ENCODE measurements around a stretch of chr15.

- RAMPAGE, long total RNA = no peak
- RRBS = no CpG with 5 or more reads among the region's 11 CpGs
Measured at GRCh38 chr15:62658486-62658938, 268.2 kb downstream of the TLN2 start.

DNA sequence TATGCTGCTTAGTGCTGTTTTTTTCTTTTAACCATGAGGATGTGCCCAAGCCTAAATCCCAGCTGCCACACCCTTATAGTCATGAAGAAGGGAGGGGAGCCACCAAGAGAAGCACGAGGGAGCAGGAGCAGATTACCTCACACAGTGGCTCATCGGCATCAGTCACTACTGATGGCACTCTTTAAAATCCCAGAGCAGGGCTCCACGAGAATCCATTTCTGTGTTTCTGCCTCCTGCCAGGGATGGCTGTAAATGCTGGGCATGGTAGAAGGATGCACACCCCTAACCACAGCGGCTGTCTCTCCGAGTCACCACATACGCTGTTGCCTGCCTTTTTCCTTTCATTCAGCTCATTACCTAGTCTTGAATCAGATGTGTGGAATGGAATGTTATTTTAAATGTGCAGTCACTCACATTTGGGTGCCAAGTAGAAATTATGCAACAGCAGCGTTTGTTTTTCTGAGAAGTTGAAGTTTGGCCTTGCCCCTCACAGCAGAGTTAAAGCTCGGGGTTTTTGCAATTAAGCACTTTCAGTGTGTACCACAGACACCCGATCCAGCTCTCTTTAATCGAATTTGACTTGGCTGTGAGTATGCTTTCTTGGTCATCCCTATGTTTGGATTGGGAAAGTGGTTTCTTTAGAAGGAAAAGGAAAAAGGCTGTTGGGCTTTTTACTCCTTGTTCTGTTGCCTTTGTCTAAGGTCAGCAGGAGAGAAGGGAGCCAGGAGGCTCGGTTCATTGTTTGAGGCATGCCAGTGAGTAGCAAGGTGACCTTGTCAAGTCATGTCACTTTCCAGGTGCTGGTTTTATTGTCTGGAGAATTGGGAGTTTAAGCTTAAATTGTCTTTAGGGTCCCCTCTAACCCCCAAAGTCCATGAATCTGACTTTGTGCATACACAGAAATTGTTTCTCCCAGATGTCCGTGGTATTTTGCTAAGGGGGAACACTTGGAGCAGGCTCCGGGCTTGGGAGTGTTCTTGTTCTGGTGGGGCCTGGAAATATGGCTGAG, 284.2 kb upstream of the TPM1 start:
- RAMPAGE, long total RNA = no peak
- RRBS = no CpG with 5 or more reads among the region's 13 CpGs

DNA sequence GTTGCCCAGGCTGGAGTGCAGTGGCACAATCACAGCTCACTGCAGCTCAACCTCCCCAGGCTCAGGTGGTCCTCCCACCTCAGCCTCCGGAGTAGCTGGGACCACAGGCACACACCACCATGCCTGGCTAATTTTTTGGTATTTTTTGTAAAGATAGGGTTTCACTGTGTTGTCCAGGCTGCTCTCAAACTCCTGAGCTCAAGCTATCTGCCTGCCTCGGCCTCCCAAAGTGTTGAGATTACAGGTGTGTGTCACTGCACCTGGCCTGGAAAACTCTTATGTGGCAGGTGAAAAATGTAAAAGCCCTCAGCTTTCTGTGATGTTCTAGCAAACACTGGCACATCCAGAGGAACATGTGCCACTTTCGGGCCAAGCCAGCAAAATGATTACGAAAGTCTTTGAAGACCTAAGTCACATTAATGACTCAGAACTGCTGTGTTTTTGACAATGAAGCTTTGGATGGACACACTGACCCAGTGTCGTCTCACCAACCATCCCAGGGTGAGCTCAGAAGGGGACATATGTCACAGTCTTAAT, 189.3 kb upstream of the TPM1 start:
- RAMPAGE, long total RNA = no peak
- RRBS = no CpG with 5 or more reads among the region's 5 CpGs

GRCh38 chr15:62895675-62896505, 146.7 kb upstream of the TPM1 start:
- RAMPAGE, long total RNA = no peak
- RRBS = no CpG with 5 or more reads among the region's 5 CpGs

DNA sequence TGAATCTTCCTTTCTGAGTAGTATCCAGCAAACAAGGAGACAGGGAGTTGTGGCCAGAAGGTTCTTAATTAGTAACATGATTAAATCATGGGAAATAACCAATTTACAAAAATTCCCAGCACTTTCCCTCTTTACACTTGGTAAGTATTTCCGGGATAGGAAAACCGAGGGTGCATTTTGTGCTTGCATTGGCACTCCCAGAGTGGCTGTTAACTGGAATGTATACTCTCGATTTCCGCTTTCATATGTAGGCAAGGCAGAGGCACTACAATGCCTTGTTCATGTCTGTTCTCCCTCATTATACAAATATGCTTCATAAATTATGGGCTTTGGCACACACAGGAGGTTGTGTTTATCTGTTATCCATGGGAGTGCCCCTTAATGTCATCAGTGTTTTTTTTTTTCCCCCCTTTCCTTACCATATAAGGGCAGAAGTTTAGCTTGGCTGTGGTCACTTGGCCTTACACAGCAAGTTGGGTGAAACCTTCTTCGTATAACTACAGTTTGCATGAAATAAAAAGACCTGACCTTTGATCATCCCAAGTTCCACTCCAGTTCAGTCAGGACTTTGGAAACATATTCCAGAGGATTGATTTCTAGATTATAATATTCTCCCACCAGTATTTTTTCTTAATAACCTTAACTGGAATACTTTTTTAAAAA, 8.7 kb downstream of the TPM1 start:
- RAMPAGE, long total RNA = no peak
- RRBS = no CpG with 5 or more reads among the region's 5 CpGs

- RAMPAGE, long total RNA = no peak
- RRBS = no CpG with 5 or more reads among the region's 4 CpGs
Measured at GRCh38 chr15:63061557-63062094, 19.1 kb downstream of the TPM1 start.

GRCh38 chr15:63073051-63074239, 30.9 kb downstream of the TPM1 start:
- RAMPAGE, long total RNA = no peak
- RRBS = no CpG with 5 or more reads among the region's 18 CpGs

DNA sequence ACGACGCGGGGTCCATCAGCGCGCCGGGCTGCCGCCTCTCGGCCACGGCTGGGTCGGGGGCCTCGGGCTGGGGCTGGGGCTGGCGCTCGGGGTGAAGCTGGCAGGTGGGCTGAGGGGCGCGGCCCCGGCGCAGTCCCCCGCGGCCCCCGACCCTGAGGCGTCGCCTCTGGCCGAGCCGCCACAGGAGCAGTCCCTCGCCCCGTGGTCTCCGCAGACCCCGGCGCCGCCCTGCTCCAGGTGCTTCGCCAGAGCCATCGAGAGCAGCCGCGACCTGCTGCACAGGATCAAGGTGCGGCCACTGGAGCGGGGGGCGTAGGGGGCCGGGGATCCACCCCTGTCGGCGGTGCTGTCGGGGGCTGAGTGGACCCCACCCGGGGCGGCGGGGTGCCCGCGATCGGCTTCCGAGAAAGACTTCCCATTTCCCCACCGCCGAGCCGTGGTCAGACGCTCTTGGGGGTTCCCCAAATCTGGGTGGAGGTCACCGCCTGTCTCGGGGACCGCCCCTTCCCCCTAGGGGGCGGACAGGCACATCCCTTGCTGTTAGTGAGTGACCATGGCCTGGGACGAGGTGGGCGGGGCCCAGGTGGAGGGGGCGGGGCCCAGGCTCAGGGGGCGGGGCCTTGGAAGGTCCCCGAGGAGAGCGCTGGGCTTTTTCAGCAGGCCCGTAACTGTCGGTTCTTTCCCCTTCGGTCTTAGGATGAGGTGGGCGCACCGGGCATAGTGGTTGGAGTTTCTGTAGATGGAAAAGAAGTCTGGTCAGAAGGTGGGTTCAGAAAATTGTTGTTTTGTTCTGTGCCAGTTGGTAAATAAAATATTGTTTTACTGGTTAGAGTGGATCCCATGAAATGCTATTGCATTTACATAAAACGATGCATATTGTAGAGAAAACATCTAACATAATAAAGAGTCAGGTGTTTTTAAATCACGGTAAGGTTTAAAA, 549 bp downstream of the LACTB start:
- RAMPAGE, long total RNA = no peak
- RRBS = 1% methylated on average over 33 of the region's 69 CpGs

DNA sequence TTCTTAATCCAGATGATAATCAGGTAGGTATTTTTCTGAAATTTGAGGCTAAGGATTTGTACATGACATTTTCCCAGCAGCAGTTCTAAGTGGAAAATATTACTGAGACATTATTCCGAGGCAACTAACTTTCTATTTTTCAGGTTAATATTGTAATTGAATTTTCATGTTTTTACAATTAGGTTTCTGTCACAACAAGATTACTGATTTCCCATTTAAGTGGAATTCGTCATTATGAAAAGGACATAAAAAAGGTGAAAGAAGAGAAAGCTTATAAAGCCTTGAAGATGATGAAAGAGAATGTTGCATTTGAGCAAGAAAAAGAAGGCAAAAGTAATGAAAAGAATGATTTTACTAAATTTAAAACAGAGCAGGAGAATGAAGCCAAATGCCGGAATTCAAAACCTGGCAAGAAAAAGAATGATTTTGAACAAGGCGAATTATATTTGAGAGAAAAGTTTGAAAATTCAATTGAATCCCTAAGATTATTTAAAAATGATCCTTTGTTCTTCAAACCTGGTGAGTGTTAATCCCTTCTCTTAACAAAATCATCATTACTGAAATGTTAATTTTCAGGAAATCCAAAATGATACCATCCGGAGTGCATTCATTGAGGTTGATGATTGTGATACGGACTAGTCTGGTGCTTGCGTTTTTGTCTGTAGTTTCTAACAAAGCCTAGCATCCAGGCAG, 5.7 kb downstream of the LACTB start:
- RAMPAGE, long total RNA = no peak
- RRBS = no CpG with 5 or more reads among the region's 7 CpGs

- RAMPAGE, long total RNA = no peak
- RRBS = no CpG with 5 or more reads among the region's 5 CpGs
Measured at GRCh38 chr15:63380796-63381027, 934 bp downstream of the CA12 start.

- RAMPAGE, long total RNA = no peak
- RRBS = no CpG with 5 or more reads among the region's 5 CpGs
Measured at GRCh38 chr15:63392669-63392897, 10.9 kb upstream of the CA12 start.

DNA sequence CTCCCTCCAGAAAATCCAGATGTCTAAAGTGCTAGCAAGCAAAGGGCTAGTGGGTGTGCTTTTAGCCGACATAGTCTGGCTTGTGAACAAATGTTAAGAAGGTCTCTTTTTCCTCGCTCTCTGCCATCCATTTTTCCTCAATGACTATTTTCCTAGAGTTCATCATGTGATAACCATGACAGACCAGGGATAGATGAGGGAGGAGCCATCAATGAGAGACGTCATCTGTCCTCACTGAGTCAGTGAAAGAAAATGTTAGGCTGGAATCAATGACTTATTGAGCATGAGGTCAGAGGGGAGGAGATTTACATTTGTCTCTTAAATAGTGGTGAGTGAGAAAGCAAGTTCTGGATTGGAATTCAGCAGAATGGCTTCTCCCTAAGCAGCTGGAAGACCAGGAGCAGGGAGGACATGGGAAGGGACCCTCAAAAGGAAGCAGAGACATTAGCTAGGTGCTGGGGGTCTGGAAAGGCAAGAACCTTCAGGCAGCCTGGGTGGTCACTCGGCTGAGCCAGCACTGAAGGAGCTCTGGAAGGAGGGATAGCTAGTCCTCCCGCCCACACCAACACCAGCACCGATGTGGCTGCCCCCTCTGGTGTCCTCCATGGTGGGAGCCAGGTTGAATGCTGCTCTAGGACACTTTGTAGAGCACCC, 28.1 kb upstream of the USP3 start:
- RAMPAGE, long total RNA = no peak
- RRBS = no CpG with 5 or more reads among the region's 6 CpGs

DNA sequence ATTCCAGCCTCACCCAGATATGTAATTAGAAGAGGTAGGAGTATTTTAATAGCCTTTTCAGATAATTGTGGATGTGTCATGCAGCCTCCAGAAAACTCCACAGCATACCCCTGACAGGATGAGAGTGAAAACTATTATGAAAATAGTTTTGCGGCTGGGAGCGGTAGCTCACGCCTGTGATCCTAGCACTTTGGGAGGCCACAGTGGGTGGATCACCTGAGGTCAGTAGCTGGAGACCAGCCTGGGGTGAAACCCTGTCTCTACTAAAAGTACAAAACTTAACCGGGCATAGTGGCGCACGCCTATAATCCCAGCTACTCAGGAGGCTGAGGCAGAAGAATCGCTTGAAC, 21.4 kb upstream of the USP3 start:
- RAMPAGE, long total RNA = no peak
- RRBS = no CpG with 5 or more reads among the region's 7 CpGs

- RAMPAGE, long total RNA = no peak
- RRBS = 2% methylated on average over 5 of the region's 14 CpGs
Measured at GRCh38 chr15:63487141-63487685, 17.2 kb upstream of the USP3 start.

DNA sequence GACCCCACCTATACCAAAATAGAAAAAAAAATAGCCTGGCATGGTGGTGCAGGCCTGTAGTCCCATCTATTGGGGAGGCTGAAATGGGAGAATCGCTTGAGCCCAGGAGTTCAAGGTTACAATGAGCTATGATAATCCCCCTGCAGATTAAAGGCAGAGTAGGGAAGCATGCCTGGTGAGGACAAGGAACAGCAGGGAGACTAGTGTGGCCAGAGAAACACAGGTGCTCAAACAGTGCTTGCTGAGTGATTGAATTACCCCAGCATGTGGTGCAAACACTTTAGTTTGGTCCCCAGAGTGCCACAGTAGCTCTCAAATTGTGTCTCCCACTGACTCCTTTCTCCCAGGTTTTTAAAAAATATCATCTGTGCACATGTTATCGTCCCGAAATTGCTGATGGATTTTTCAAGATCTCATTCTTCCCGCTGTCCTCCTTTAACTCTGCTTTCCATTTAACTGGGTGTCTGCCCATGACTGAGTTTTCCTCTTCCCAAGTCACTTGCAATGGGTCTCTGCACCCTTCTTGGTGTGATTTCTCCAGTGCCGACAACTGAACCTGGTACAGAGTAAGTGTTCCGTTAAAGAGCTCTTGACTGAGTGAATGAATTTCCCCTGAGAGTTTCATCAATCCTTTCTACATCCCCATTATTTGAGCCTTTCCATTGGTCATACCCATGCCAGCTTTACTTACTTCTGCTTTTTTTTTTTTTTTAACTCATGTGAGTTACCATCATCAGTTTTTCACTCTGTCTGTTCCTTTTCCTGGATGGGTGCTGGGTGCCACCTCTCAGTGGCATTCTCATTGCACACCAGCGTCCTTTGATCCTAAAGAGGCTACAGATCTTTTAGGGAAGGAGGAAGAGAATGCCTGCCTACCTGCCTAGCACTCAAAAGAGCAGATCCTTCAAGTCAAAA, 13.5 kb upstream of the USP3 start:
- RAMPAGE, long total RNA = no peak
- RRBS = no CpG with 5 or more reads among the region's 7 CpGs

DNA sequence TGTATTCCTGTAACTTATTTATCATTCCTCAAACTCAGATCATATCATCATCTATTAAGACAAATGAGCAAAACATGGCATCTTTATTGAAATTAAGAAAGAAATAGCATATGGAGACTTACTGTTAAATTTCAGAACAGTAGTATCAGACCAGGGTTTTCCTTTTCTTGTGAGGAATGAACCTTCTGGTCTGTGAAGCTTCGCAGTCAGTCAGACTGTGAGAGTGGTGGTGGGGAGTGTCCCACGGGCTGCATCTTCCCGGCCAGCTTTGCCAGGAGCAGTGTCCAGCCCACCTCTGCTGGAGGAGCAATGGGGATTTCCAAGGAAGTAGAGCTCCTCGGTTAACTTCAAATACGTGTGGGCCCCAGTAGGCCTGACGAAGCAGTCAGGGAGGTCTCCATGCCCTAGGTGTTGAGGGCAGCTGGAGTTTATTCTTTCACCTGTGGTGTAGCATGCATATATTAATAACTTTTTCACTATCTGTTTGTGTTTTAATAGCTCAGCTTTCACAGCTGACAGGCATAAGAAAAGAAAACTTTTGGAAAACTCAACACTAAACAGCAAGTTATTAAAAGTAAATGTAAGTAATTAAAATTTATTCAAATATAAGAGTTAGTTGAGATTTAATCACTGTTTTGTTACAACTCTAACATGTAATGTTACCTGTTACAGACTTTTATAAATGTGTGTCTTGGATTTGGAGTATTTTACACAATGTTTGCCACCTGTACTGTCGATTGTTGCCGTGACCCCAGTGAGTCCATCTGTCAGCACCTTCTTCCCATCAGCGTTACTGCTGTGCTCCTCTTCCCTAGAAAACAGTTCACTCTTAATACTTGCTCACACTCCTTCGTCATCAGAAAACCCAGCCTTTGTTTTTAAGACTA, 40.8 kb upstream of the FBXL22 start:
- RAMPAGE, long total RNA = no peak
- RRBS = no CpG with 5 or more reads among the region's 10 CpGs

DNA sequence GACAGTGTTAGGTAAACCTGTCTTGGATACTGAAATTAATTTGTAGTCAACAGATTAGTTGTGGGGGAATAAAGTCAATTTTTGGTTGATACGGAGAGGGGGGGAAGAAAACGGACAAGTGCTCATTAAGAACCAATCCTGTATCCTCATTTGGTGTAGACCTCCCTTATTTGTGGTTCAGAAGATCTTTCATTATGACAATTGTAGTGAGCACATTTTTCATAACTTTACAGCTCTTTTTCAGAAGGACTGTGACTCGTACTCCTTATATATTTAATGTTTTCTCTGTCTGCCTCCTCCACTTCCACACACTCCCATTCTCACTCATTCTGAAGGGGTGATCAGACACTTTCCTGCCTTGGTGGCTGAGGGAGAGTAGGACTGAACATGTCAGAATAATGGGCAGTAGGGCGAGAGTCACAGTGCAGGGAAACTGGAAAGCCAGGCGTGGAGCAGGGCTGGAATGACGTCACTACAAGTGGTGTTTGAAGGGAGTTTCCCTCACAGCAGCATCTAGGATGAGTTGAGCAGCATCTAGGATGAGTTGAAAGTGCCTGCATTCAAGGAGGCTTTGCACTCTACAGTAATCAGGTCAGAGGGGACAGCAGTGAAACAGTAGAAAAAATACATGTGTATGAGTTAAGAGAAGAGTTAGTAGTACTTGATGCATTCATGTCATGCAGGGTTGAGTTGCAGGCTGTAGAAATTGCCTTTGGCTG, 36.4 kb upstream of the FBXL22 start:
- RAMPAGE, long total RNA = no peak
- RRBS = no CpG with 5 or more reads among the region's 6 CpGs

DNA sequence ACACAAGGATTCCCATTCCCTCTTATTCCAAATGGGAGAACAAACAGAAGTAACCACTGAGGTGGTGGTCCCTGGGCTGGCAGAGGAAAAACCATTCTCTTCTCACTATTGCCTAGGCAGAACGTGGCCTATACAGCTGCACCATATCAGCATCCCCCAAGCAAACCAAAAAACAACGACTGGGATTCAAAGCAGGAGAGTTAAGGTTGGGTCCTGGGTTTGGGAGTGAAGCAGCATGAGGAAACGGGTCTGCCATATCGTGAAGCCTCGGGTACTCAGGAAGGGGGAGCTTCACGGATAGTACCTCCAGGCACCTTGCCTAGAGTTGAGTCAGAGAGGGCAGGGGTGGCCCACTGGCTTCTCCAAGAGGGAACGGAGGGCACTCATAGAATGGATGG, 1.2 kb upstream of the FBXL22 start:
- RAMPAGE, long total RNA = no peak
- RRBS = no CpG with 5 or more reads among the region's 7 CpGs

- RAMPAGE, long total RNA = no peak
- RRBS = no CpG with 5 or more reads among the region's 4 CpGs
Measured at GRCh38 chr15:63971288-63971951, 74.9 kb downstream of the DAPK2 start.

DNA sequence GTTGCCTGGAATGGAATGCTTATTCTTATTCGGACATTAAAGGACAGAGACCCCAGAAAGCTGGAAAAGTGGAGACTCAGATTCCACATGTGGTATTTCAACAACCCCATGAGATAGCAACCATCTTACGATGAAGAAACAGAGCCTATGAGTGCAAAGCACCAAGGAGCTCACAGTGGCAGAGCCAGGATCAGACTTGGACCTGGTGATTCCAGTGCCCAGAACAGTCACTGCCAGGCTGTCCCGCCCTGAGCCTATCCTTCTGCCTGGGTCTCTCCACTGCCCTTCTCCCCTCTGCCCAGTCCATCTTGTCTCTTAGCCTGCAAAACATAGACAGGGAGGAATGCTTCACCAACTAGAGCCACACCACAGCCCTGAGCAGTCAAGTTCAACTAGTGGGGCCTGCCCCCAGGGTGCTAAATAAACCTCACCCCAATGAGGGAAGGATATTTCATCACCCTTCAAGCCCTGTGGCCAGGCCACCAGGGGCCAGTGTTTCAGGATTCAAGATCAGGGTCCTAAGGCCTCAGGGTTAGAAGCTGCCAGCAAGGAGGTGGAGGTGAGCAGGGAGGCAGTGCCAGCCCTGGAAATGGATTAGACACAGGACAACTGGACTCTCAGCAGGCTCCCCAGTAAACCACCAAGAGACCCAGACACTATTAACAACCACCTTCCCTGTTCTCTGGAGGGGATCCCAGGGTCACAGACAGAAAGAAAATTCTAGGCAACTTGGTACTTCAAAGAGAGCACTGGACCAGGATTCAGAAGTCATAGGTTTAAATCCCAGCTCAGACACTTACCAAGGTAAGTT, 21.7 kb downstream of the DAPK2 start:
- RAMPAGE, long total RNA = no peak
- RRBS = no CpG with 5 or more reads among the region's 3 CpGs

All from epithelial cell of proximal tubule (primary cell).